GM23248 (cell line): ENCODE measurements around a stretch of chr10.

- RAMPAGE, long total RNA, result no peak
These were observed 10.7 kb downstream of the NDST2 start for GRCh38 chr10:73800443-73801436.

- RAMPAGE, long total RNA, result no peak
These were observed 2.6 kb downstream of the NDST2 start for GRCh38 chr10:73808676-73809358.

GRCh38 chr10:73815896-73816524, 4.6 kb upstream of the NDST2 start:
- RAMPAGE, long total RNA, result no peak

DNA sequence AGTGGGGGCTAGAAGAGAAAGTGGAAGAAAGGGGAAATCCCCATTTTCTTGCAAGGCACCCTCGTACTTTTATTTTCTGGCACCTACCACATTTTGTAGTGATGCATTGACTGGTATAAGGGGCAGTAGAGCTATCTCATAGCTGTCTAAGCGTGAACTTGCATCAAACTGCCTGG, 810 bp upstream of the CAMK2G start:
- RAMPAGE, long total RNA, result no peak

GRCh38 chr10:73888305-73888920, 14.1 kb upstream of the CAMK2G start:
- RAMPAGE, long total RNA, result no peak

- RAMPAGE, long total RNA, result no peak
These were observed 4.9 kb upstream of the VCL start for GRCh38 chr10:73993003-73993515.

DNA sequence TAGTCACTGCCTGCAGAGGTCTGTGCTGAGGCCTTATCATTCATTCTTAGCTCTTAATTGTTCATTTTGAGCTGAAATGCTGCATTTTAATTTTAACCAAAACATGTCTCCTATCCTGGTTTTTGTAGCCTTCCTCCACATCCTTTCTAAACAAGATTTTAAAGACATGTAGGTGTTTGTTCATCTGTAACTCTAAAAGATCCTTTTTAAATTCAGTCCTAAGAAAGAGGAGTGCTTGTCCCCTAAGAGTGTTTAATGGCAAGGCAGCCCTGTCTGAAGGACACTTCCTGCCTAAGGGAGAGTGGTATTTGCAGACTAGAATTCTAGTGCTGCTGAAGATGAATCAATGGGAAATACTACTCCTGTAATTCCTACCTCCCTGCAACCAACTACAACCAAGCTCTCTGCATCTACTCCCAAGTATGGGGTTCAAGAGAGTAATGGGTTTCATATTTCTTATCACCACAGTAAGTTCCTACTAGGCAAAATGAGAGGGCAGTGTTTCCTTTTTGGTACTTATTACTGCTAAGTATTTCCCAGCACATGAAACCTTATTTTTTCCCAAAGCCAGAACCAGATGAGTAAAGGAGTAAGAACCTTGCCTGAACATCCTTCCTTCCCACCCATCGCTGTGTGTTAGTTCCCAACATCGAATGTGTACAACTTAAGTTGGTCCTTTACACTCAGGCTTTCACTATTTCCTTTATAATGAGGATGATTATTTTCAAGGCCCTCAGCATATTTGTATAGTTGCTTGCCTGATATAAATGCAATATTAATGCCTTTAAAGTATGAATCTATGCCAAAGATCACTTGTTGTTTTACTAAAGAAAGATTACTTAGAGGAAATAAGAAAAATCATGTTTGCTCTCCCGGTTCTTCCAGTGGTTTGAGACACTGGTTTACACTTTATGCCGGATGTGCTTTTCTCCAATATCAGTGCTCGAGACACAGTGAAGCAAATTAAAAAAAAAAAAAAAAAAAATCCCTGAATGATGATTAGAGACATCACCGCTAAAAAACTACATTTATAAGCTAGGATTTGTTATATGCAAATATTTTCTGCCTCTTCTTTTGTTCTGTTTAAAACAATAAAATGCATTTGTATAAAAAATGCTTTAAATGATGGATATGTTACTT, 31.2 kb downstream of the AP3M1 start:
- RAMPAGE, long total RNA, result no peak

DNA sequence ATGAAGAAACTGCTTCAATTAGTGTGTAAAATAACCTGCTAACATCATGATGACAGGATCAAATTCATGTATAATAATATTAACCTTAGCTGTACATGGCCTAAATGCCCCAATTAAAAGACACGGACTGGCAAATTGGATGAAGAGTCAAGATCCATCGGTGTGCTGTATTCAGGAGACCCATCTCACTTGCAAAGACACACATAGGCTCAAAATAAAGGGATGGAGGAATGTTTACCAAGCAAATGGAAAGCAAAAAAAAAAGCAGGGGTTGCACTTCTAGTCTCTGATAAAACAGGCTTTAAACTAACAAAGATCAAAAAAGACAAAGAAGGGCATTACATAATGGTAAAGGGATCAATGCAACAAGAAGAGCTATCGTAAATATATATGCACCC, 198.5 kb downstream of the ADK start:
- RAMPAGE, long total RNA, result no peak

DNA sequence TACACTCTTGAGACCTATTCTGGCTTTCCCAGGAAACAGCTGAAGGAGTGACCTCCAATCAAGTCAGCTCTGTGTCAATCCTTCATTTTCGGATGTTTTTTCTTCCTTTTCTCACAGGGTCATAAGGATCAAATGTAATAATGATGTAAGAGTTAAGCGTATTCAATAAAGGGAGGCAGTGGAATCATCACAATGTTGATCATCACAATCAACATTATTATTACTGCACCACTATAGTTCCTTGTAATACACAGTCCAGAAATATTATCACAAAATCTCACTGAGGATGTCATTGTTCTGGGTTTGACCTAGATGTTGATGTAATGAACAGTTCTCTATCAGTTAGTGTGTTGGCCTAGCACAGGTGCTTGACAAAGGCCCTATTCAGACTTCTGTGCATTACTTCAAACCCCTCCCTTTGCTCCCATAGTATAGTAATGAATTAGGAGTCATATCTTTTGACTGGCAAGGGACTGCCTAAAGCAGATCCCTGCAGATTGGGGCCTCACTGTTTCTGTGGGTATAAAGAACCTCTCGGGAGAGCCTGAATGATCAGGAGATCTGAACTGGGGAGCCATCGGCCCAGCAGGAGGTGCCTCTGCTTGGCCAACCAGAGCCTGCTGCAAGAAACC, 100.5 kb downstream of the KAT6B start:
- RAMPAGE, long total RNA, result no peak

GRCh38 chr10:74967736-74968403, 105.6 kb downstream of the DUSP29 start:
- RAMPAGE, long total RNA, result no peak

GRCh38 chr10:75100363-75100936, 1.1 kb upstream of the DUSP13 start:
- RAMPAGE, long total RNA, result no peak

- RAMPAGE, long total RNA, result no peak
These were observed 2.5 kb upstream of the DUSP13 start for GRCh38 chr10:75101759-75102306.

DNA sequence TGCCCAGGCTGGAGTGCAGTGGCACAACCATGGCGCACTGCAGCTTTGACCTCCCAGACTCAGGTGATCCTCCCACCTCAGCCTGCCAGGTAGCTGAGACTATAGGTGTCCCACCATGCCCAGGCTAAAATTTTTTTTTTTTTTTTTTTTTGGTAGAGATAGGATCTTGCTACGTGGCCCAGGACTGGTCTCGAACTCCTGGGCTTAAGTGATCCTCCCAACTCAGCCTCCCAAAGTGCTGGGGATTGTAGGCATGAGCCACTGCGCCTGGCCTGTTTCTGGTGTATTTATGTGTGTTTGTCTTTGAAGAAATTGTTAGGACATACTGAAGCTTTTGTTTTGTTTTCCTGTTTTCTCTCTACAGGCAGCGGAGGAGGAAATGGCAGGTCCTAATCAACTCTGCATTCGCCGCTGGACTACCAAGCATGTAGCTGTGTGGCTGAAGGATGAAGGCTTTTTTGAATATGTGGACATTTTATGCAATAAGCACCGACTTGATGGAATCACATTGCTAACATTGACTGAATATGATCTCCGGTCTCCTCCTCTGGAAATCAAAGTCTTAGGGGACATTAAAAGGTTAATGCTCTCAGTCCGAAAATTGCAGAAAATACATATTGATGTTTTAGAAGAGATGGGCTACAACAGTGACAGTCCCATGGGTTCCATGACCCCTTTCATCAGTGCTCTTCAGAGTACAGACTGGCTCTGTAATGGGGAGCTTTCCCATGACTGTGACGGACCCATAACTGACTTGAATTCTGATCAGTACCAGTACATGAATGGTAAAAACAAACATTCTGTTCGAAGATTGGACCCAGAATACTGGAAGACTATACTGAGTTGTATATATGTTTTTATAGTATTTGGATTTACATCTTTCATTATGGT, 38.9 kb downstream of the SAMD8 start:
- RAMPAGE, long total RNA, result no peak

GRCh38 chr10:75201616-75202514, 8.7 kb upstream of the VDAC2 start:
- RAMPAGE, long total RNA, result no peak

GRCh38 chr10:75223450-75224441, 12.0 kb downstream of the COMTD1 start:
- RAMPAGE, long total RNA, result no peak

- RAMPAGE, long total RNA, result no peak
These were observed 8.9 kb downstream of the COMTD1 start for GRCh38 chr10:75226657-75227536.

- RAMPAGE, long total RNA, result no peak
These were observed 6.2 kb downstream of the COMTD1 start for GRCh38 chr10:75229148-75230272.

- RAMPAGE, long total RNA, result no peak
These were observed 2.3 kb downstream of the COMTD1 start for GRCh38 chr10:75233333-75233912.

- RAMPAGE, long total RNA, result no peak
These were observed 28.0 kb upstream of the COMTD1 start for GRCh38 chr10:75263686-75264273.

DNA sequence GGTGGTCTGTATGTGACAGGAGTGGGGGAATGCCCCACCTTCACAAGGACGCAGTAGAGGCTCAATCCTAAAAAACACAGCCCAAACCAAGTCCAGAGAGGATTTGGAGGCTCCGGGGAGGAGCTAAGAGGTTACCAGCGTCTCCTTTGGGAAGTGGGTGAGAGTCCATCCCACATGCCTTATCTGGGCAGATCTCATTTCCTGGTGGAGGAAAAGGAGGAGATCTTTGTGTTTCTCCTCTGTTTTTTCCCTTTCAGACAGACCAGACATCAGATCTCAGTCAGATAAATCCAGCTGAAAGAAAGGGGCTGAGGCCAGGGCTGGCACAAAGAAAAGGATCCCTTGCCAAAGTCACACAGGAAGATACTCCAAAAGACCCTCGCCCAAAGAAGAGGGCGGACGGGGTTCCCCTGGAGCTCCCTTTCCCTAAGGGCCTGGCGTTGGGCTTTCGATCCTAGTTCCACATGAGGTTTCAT, 58.3 kb upstream of the COMTD1 start:
- RAMPAGE, long total RNA, result no peak